Colon Carcinoma Metastatic in the Lung (tissue), 2 donors: ENCODE measurements around the genes LLGL1, SHMT1, TBC1D28 and AKAP10.

GRCh38 chr17:18225132-18226566 is at the start of gene LLGL1:
Gene LLGL1, plus strand, starts transcription at chr17:18225635.
- PRO-cap, 2 experiments, result peak in 2 of 2 experiments; most common plus-strand start chr17:18225635 (in 2); most common minus-strand start chr17:18225377 (in 1)

DNA sequence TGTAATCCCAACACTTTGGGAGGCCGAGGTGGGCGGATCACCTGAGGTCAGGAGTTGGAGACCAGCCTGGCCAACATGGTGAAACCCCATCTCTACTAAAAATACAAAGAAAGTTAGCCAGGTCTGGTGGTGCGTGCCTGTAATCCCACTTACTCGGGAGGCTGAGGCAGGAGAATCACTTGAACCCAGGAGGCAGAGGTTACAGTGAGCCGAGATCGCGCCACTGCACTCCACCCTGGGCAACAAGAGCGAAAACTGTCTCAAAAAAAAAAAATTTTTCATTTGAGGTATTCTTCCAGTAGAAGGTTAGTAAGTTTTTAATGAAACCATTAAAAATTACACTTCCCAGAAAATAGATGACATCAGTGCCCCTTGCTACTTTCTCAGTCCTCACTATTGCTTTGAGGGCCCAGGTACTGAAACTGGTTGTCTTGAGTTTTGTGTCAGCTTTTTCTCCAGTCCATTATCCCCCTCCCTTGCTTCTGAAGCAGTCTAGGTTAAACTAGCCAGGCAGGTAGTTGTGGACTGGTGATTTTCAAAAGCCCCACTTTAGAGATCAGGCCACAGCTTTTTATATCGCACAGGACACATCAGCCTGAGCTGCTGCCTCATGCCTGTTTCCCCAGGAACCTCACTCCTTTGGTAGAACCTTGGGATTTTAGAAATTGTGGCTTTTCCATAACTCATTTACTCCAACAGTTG is 10.9 kb downstream of the SMCR8 start:
- PRO-cap, 2 experiments, result no peak in any of the 2 experiments

DNA sequence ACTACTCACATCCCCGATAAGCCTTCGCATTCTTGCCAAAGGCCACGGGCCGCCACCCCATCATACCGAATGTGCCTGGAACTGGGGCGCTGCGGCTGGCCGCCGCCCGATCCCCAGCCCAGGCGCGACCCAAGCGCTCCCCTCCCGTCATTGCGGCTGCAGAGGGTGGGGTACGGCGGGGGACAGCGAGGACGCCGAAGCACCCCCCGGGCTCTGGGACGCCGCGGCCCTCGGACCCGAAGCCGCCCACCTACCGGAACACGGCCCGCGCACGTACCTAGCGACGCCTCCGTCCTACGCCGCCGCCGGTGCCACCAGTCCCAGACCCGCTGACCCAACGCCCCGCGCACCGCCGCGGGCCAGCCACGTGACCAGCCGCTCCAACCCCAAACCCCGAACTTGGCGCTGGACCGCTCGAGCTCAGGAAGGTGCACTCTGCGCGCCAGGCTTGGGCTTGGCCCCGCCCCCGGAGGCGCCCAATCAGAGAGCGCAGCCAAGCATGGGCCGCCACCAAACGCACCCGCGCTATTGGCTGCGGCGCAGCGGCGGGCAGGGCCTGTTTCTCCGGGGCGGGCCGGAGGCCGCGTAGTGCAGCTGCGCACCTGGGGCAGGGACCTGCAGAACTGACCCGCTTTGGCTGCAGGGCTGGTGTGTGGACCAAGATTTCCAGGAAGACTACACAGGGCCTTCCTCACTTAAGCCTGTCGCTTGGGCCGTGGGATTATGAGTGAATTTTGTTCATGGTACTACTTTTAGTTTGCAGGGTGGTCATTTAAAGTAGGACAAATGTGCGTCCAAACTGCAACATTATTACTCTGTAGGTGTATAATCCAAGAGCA is at the start of gene SHMT1:
SHMT1 (minus strand) TSS at position 456 of the 839 bp plus-strand sequence.
- PRO-cap, 2 experiments, result peak in 2 of 2 experiments; most common plus-strand start position 568 of the sequence (in 1); most common minus-strand start position 401 of the sequence (in 2)

DNA sequence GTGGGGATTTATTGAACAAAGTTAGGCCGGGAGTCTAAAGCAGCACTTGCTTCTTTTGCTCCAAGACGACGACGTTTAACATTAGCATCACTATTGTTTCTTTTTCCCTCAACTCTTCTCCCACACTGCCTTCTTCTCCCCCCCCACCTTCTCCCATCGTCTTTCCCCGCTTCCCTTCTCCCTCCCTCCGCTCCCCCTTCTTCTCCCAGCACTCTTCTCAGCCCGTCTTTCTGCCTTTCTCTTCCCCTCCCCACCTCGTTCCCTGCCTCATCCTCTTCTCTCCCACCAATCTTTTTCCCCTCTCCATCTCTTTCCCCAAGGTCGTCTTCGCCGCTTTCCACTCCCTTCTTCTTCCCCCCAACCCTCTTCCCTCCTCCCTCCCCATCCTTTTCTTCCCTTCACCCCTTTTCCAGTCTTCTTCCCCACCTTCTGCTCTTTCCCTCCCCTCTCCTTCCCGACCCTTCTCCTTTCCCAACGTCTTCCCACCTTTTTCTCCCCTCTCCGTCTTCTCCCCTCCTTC is 33.2 kb downstream of the EVPLL start:
- PRO-cap, 2 experiments, result no peak in any of the 2 experiments

GRCh38 chr17:18624934-18626188 is 18.8 kb downstream of the TBC1D28 start:
- PRO-cap, 2 experiments, result no peak in any of the 2 experiments

- PRO-cap, 2 experiments, result no peak in any of the 2 experiments
Measured at GRCh38 chr17:18644329-18644707, at the start of gene TBC1D28. Gene TBC1D28, minus strand, starts transcription at chr17:18644391.

DNA sequence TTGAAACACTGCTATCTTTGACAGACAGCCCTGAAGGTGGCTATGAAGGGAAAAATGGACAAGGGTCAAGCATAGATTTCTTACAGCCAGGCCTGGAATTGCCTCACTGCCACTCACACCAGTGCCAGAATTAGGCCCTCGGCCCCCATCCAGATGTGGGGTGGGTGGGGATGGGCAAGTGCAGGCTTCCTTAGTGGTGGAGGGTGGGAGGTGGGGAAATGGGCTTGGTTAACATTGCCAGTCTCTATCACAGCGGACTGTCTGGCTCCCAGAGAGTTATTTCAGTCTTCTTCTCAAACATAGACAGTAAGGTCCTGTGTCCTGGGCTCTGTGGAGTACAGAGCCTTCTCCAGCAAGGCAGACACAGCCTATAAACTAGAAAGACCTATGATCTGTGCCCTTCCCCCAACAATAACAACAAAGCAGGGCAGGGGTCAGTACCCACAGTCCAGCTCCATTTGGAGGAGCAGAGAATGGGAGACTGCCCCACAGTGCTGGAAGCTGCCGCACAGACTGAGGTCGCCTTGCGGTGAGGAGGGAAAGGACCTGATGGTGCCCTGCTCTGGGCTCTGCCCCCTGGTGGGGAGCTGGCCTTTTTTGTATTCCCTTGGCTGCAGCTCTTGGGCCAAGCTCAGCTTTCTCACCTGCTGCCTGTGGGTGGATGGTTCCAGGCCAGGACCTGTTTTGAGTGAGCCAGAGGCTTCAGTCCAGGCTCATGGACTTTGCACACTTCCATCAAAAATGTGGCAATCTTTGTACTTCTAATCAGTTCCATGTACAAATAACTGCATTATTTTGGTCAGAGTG is 24.6 kb downstream of the B9D1 start:
- PRO-cap, 2 experiments, result no peak in any of the 2 experiments

GRCh38 chr17:19338516-19339284 is 23.8 kb downstream of the B9D1 start:
- PRO-cap, 2 experiments, result no peak in any of the 2 experiments

DNA sequence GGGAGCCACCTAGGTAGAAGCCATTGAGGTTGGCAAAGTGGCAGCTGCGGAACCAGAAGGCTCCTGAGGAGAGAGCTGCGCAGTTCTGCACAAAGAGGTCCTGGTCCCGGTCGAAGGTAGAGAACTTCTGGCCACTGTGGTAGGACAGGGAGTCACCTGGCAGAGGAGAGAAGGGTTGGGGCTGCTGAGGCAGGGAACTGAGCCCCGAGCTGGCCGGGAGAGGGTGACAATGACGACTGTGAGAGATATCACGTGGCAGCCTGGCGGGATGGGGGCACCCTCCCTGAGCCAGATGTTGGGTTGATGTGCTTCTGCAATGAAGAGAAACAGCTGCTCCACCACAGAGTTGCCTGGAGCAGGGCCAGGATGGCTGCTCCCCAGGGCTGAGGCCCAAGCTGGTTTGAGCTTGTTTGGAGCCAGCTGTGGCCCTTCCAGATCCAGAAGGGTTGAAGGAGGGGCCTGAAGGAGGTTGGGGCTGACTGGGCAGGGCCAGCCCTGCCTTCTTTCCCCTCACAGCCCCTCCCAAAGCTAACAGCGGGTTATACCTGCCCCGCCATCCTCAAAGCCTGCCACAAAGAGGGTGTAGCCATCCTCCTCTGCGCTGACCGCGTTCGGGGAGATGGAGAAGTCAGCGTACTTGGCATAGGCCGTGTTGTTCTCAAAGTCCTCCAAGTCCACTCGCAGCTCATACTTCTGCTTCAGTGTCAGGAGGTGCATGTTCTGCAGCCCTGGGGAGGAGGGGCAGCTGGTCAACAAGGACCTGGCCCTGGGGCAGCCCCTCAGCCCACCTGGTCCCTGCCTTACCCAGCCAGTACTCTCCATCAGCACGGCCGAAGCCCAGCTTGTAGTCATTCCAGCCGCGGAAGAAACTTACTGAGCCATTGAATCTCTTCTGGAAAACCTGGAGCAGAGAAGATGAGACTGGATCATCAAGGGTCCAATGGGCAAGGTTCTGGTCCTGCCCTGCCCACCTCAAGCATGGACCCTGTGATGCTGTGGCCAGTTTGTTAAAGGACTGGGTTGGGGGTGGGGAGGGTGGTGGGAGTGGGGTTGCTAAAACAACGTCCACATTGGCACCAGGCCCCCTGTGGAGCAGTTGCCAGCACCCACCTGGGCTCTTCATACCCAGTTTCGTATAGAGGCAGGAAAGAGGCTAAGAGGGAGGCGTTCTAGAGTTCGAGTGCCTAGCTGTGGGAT is 2.0 kb downstream of the MFAP4 start:
- PRO-cap, 2 experiments, result no peak in any of the 2 experiments

GRCh38 chr17:19549777-19550397 is 16.2 kb downstream of the SLC47A1 start:
- PRO-cap, 2 experiments, result no peak in any of the 2 experiments

GRCh38 chr17:19744514-19745928 is 3.1 kb downstream of the ALDH3A1 start:
- PRO-cap, 2 experiments, result peak in 2 of 2 experiments; most common plus-strand start chr17:19745056 (in 1); most common minus-strand start chr17:19745011 (in 2)

GRCh38 chr17:19860596-19860985 is 7.1 kb downstream of the ULK2 start:
- PRO-cap, 2 experiments, result no peak in any of the 2 experiments

- PRO-cap, 2 experiments, result no peak in any of the 2 experiments
Measured at GRCh38 chr17:19946282-19946828, 31.3 kb downstream of the AKAP10 start.

DNA sequence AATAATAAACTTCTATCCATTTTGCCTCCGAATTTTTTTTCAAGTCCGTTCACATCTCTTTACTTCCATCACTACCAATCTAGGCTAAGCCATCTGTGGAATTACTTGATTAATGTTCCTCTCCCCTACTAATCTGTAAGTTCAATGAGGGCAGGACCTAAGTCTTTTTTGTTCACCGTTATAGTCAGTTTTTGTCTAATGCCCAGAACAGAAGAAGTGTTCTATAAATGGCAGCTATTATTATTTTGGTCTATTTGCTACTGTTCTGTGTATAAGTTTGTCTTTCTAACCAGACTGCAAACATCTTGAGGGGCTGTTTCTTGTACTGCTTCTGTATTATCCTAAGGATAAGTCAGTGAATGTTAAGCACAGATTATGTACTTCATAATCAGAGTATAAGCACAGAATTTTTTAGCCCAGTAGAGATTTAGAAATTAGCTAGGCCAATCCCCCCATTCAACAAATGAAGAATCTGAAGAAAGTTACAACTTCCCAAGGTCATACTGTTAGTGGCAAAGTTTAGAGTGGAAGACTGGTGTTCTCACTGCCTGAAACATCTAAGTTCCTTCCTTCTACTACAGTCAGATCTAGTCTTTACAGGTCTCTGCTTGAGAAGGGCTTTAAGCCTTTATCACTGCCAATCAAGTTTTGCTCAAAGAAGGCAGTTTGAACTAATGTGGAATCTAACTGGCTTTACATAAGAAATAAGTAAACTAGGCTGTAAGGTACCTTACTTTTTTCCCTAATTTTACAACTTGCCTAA is 11.2 kb downstream of the AKAP10 start:
- PRO-cap, 2 experiments, result no peak in any of the 2 experiments

- PRO-cap, 2 experiments, result peak in 2 of 2 experiments; most common plus-strand start chr17:19977958 (in 1); most common minus-strand start chr17:19977828 (in 2)
Measured at GRCh38 chr17:19977510-19978123, at the start of gene AKAP10. Gene AKAP10, minus strand, starts transcription at chr17:19977828.

- PRO-cap, 2 experiments, result no peak in any of the 2 experiments
Measured at GRCh38 chr17:20009538-20010642, 731 bp downstream of the SPECC1 start.

DNA sequence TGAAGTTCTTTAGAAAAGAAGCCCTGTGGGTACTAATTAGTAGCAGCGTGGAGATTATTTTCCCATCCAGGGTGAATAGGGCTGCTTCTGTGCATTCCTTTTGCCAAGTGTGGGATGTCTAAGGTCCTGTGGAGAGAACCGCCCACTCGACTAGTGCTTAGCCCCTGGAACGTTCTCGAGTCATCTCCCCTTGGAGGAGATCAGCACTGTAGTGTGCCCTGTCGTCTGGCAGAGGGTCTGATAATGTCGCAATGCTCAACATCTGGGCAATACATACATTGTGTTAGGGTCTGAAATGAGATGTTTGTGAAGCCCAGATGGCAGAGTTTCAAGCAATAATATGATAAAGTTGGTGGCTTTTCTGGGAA is 64.8 kb downstream of the SPECC1 start:
- PRO-cap, 2 experiments, result no peak in any of the 2 experiments

- PRO-cap, 2 experiments, result no peak in any of the 2 experiments
Measured at GRCh38 chr17:20095058-20095776, 86.1 kb downstream of the SPECC1 start.

DNA sequence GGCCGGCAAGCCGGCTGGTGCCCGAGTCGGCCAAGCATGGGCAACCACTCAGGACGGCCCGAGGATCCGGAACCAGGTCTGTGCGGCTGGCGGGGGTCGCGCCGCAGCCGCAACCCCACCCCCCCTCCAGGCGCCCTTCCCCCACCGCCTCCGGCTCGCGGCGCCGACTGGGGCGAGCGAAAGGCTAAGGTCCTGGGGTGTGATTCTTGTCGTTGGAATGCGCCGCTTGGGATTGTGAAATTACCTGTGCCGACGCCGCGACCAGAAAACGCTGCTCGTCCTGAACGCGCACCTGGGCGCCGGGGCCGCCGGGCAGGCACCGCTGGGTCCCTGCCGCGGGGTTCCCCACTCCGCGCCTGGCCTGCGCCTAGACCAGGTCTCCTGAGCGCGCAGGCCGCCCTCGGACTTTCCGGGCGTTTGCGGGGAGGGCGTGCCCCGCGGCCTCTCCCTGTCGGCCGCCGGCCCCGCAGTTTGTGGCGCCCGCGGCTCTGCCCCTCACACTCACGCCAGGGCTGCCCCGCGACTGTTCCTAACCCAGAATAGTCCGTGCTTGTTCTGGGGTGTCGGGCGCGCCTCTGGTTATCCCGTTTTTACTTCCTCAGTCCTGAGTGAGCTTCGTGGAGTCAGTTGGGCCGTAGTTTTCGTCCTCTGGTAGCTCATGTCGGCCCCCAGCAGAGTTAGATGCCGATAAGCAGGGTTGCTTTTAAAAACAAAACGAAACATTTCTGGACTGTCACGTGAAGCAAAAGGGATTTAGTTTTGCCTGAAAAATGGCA is 147.2 kb downstream of the SPECC1 start:
- PRO-cap, 2 experiments, result no peak in any of the 2 experiments

GRCh38 chr17:20157029-20157238 is 147.8 kb downstream of the SPECC1 start:
- PRO-cap, 2 experiments, result no peak in any of the 2 experiments